ENCODE data around the genes HDAC9, FERD3L, TMEM196 and DNAH11.

GRCh38 chr7:17338942-17339826 lies 40.7 kb downstream of the AHR start:
- RRBS = no CpG with 5 or more reads among the region's 8 CpGs

- RRBS = no CpG with 5 or more reads among the region's 6 CpGs
Measured at GRCh38 chr7:17696464-17696915, 243.8 kb downstream of the SNX13 start.

- RRBS = no CpG with 5 or more reads among the region's 15 CpGs
Measured at GRCh38 chr7:18494997-18496099, at the start of gene HDAC9. Gene HDAC9, plus strand, starts transcription at chr7:18495749.

GRCh38 chr7:19145270-19145606 lies at the start of gene FERD3L:
Gene FERD3L, minus strand, starts transcription at chr7:19145421.
- RRBS = 36% methylated on average over 6 of the region's 19 CpGs

DNA sequence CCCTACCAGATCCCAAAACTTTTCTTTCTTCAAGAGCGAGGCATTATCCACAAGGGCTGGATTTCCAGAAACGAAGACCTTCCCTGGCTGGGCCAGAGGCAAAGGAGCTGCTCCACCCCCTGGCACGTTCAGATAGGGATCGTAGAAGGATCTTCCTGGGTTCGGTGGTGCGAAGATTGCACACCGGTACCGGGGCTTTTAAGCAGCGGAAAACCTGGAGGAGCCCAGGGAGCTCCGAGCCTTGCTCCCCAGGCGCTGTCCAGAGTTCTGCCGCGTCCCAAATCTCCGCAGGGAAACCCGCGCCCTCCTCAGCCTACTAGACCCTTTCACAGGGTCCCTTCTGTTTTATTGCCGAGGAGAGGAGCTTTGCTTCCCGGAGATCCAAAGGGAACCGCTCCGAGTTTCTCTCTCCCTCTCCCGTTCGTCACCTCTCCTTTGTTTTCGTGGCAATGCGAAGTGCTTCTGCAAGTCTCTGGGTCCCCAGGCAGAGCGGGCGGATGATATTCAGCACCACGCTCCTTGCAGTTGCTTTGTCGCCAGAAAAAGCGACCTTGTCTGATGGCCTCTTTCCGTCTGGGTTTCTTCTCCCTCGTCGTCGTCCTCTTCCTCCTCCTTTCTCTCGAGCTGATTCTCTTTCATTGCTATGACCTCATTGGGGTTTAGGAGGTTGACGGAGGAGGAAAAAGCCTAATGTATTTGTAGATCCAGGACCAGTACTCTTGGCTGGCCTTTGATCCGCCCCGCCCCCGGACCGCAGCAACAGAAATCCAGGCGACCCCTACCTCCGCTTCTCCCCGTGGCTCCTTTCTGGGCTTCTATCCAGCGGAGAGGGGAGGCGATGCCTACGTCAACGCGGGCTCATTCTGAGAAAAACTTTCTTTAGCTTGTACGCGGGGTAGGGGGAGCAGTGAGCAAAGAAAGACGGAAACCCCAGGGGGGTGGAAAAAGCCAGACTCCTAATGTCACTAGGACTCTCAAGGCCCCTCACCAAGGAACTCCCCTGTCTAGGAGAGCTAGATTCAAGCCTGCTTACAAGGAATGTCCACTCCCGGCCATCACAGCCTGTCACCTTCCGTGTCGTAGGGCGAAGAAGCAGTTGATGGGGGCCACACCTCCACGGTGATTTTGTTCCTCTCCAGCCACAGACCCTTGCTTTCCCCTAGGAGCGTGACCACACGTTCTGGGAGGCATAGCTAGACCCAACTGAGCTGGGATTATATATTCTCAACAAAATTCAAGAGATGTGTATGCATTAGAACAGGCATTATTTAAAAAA lies at the start of gene TMEM196:
TMEM196 (minus strand) TSS at position 833 of the 1,276 bp plus-strand sequence.
- RRBS = no CpG with 5 or more reads among the region's 57 CpGs

DNA sequence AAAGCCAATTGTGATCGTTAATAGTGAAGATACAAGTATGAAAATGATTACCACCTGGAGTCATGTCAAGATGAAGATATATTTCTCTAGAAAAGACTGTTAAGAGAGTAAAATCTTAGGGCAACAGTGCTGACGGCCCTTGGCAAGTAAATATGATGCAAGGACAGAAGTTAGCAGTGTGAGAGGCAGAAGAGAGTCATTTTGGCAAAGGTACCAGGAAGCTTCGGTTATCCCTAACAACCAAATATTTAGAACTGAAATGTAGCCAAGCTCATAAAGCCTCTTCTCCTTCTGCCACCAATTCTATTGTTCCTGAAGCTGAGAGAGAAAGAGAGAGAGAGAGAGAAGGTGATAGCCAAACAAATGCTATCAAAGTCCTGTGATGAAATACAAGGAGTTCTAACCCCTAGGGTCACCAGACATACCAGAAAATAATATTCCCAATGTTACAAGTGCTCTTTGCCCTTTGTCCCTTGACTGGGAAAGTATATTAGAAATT lies 109.6 kb downstream of the MACC1 start:
- RRBS = no CpG with 5 or more reads among the region's 3 CpGs

DNA sequence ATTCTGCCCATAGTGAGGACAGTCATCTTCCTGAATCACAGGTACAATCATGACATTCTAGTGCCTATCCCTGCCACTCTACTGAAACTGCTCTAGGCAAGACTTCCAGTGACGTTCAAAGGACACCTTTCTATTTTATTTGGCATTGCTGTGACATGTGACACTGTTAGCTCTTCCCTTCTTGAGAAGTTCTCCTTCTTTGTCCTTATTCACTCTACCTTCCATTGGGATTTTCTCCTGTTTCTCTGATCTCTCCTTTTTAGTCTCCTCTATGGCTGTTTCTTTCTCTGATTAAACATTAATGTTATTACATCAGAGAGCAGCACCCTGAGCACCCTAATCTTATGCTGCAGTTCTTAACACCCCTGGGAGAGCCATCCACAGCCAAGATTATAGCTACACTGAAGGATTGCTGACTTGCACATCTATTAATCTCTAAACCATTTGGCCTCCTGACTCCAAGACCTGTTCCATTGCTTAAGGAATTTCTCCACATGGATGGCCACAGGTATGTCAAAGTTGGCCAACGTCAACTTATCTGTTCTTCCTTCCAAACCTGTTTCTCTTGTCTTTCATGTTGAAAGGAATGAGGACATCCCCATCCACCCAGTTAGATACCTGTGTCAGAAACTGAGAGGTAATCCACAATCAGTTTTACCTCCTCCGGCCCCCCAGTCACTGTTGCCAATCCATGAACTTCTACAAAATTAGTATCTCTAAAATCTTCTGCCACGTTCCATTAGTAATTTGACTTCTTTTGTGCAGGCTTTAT lies 10.8 kb downstream of the MACC1 start:
- RRBS = no CpG with 5 or more reads among the region's 4 CpGs

DNA sequence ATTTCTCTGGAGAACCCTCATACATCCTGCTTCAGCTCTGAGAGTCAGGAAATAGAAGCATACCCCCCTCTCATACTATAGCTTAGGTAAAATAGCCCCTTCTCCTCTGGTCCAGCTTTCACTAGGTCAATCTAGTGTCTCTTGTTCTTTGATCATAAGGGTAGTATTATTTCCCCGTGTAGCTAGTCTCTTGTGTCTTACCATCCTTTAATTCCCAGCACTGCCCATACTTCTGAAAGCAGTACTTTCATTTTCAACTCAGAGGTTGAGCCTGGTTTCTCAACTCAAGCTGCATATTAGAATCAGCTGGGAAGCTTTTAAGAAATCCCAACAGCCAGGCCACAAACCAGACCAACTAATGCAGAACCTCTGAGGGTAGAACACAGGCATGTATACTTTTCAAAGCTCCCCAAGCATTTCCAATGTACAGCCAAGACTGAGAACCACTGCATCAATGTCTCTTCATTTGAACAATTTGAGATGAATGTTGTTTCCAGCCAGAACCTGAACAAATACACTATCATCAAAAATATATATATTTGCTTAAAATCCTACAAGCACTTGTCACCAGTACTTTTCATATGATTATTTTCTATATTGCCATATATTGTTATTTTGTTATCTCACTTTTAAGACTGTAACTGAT lies 30.7 kb upstream of the ITGB8 start:
- RRBS = no CpG with 5 or more reads among the region's 1 CpG

DNA sequence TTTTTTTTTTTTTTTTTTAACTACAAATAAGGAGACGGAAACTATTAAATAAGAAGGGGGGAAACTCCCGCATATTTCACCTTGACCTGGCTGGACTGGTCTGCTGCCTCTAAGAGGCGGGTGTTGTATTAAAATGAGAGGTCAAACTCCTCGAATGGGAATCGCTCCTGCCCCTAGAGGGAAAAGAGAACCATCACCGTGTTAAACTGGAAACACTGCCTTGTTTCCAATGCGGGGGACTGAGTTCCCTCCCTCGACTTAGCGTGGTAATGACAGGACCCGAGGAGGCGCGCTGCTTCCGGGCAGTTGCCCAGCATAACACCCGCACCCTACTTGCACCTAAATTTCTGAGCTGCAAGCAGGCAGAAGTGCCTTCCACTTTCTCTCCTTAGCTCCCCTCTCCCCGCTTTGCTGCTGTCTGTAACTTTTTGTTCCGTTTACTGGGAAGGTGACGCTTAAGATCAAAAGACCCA lies 1.1 kb upstream of the ITGB8 start:
- RRBS = no CpG with 5 or more reads among the region's 17 CpGs

DNA sequence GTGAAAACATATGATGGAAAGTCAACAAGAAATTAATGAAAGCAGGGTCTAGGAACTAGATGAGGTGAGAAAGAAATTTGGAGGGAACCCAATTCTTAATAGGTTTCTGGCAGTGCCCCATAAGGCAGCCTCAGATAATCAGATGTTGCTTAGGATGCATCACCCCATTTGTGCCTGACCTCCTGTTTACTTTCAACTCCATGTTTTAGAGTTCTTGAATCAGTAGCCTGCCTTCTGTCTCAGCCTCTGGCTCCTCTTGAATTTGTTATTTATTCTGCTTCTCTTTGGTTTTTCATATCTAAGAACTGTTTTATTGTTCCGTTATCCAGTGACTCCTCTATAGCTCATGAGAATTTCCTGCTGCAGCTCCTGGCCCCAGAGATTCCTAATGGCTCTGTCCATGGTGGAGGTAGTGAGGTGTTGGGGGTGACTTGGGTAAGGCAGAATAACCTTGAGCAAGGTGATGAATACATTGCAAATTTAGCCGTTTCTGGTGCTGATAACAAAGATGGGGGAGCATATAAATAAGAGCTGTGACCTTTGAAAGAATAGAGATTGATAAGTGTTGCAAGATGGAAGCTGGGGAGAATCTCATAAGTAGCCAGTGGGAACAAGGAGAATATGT lies 17.6 kb downstream of the ITGB8 start:
- RRBS = no CpG with 5 or more reads among the region's 2 CpGs

- RRBS = no CpG with 5 or more reads among the region's 1 CpG
Measured at GRCh38 chr7:20402227-20402620, 71.5 kb downstream of the ITGB8 start.

DNA sequence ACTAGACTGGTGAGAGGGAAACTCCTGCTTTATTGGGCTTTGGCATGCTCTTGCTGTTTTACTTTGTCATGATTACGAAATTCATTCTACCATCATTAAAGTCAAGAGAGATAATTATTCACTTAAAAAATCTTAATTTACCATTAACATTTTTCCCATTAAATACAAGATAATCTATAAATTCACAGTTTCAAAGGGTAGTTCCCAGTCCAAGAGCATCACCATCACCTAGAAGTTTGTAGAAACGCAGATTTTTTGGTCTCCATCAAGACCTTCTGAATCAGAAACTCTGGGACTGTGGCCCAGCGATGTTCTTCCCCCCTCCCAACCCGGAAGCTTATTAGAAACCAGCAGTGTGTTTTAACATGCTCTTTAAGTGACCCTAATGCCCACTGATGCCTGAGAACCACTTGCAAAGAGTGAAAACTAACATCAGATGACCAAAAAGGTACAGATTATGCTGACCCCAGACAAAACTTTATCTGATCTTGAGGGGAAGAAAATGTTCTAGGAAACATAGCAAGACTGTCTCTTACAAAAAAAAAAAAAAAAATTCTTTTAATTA lies 89.5 kb downstream of the ITGB8 start:
- RRBS = no CpG with 5 or more reads among the region's 4 CpGs

- RRBS = no CpG with 5 or more reads among the region's 4 CpGs
Measured at GRCh38 chr7:20647028-20647890, 31.8 kb downstream of the ABCB5 start.

DNA sequence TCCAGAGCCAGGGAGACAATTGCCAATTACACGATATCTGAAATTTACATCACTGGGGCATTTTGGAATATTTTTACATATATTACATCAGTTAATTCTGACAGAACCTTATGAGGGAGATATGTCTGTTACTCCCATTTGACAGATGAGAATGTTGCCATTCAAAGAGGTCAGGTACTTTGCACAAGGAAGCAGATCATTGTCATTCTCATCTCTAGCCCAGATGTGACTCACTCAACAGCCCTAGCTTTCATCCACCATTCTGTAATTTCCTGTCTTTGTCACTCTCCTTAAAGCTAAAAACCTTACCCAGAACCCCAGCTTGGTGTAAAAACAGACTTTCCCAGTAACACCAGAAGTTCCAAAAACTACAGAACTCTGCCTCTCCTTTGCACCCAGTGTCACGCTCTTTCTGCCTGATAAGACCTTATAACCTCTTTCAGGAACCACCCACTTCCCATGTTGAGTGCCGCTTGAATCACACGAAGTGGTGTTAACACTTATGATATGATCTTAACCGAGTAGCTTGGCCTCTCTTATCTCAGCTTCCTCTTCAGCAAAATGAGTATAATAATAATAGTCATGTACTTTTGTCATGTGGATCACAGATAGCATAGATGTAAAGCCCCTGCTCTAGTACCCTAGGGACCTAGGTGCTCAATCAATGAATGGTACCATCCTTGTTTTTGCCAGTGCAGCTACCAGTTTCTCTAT lies 89.1 kb upstream of the SP4 start:
- RRBS = no CpG with 5 or more reads among the region's 5 CpGs

- RRBS = 6% methylated on average over 16 of the region's 83 CpGs
Measured at GRCh38 chr7:21542674-21543645, at the start of gene DNAH11. Gene DNAH11, plus strand, starts transcription at chr7:21543039.

DNA sequence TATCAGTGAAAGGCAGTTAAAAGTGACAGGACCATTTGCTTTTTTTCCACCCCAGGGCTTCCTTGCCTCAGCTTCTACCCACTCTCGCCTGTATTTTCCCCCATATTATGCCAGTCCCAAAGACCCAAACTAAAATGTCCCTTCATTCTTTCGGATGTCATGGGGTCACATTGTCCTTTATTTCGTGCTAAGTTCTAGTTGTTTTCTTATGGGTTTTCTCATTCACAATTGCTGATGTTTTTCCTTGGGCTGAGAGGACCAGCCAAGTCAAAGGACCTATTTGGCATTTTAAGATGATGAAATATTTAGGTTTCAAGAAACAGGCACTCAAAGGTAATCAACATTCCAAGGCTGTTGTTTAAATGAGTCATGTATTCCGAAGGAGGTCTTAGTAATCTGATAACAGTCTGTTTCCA lies 74.0 kb downstream of the DNAH11 start:
- RRBS = no CpG with 5 or more reads among the region's 4 CpGs

- RRBS = no CpG with 5 or more reads among the region's 2 CpGs
Measured at GRCh38 chr7:21617294-21617444, 74.3 kb downstream of the DNAH11 start.

DNA sequence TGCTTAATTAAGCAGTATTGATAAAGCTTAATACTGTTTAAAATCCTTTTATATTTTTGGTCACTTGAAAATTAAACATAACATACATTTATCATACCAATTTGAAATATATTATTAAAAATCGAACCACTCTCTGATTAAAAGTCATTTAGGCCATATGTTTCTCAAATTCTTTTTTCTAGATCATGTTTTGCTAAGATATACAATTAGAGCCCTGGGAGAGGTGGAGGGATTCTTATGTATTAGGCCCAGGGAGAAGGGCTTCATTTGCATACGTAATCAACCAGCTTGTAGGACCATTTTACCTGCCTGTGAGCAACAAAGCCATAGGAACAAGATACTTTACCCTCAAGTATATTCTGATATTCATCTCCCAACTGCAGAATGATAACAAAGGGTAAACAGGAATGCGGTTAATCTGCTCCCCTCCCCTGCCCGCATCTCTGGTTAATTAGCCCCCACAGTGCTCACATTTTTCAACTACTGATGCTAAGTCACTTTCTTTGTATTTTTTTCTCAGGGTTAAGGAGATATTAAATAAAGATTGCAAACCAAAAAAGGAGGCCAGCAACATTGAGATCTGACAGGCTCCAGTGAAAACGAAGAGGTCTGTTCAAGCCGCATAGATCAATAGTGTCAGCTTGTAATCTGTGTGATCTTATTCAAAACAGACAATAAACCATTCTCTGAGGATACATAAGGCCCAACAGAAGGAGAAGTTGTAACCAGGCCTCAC lies 203.5 kb downstream of the RAPGEF5 start:
- RRBS = no CpG with 5 or more reads among the region's 6 CpGs

DNA sequence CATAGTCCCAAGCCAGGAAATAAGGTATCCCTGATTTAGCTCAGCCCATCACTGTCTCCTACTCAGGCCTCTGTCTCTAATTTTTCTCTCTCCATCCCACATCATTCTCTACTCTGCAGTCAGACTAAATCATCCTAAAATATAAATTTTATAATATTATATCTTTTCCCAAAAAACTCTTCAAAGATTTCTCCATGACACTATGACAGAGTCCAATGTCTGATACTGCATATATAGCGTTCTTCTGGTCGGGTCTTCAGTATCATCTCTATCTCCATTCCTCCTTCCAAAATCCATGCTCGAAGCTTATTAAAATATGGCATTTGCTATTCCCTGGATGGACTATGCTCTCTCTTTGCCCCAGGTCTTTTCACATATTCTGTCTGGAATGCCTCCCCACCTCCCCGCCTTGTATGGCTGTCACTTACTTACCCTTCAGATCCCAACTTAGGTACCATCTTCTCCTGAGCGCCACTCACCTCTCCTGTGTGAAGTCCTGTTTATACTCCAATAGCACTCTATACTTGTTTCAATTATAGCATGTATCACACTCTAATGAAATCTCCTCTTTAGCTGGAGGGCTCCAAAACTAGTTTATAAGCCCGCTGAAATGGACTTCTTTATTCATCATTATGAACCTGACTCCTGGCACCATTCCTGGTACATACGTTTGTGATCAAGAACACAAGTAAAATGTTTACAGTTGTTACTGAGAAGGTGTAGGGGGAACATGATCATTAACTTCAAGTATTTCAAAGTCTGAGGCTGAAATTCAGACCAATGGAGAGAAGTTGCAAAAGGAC lies 82.1 kb downstream of the RAPGEF5 start:
- RRBS = no CpG with 5 or more reads among the region's 7 CpGs

- RRBS = no CpG with 5 or more reads among the region's 4 CpGs
Measured at GRCh38 chr7:22364812-22365199, 7.9 kb upstream of the RAPGEF5 start.

All from AG09319 (cell line).